Spleen (tissue), 7 donors: ENCODE data around the genes ALG11 and HNRNPA1L2.

DNA sequence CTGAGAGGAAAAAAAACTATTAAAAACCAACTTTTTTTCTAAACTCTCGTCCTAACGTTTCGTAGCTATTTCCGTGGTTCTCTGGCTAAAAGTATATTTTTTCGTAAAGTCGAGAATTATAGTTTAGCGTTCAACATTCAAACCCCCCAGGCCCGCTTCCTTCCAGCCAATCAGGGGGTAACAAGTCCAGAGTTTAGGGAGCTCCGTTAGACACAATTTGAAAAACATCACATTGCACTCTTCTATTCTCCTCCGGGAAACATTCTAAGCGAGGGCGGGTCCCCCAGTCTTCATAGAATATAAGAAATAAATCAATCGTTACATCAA is 64.8 kb downstream of the KCNRG start:
- PRO-cap, 4 experiments: no peak in any of the 4 experiments
- RAMPAGE, long total RNA, 4 experiments: no peak in any of the 4 experiments

DNA sequence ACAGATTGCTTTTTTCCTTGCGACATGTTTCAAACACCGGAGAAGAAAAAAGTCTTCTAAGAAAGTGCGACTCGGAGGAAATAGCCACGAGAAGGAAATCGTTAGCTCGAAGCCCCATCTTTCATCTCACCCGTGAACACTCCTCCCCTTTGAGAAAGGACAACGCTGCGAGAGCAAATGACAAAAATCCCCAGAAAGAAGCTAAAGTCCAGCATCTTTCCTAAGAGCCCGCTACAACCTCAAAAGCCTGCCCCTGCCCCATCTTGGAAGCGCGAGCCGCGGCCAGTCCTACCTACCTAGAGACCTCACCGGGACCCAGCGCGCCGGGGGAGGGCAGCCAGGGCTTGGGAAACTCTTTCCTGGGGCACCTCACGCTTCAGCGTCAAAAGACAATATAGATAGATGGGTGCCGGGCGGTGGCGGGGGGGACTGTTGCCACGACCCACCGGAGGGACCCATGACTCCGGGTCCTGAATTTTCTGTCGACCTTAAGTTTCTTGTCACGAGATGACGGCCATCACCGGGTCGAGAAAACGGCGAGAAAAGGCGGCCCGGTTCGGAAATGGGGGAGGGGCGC is 65.7 kb downstream of the KCNRG start:
- PRO-cap, 4 experiments: peak in 2 of 4 experiments; most common minus-strand start position 54 of the sequence (in 1)
- RAMPAGE, long total RNA, 4 experiments: no peak in any of the 4 experiments

- PRO-cap, 4 experiments: peak in 4 of 4 experiments; most common plus-strand start chr13:50125483 (in 1); most common minus-strand start chr13:50125544 (in 3)
- RAMPAGE, long total RNA, 4 experiments: no peak in any of the 4 experiments
Observed at GRCh38 chr13:50125443-50125607, 110.1 kb downstream of the KCNRG start.

GRCh38 chr13:50715252-50716006 is 128.1 kb downstream of the DLEU7 start:
- PRO-cap, 4 experiments: peak in 4 of 4 experiments; most common plus-strand start chr13:50715597 (in 2); most common minus-strand start chr13:50715566 (in 4)
- RAMPAGE, long total RNA, 4 experiments: start-site peak on the plus strand in 3 of 4 experiments, at chr13:50715613-50715747 at its widest, 174 to 475 reads per replicate; start-site peak on the minus strand in 2 of 4 experiments, at chr13:50715452-50715544 at its widest, 5 to 9 reads per replicate

DNA sequence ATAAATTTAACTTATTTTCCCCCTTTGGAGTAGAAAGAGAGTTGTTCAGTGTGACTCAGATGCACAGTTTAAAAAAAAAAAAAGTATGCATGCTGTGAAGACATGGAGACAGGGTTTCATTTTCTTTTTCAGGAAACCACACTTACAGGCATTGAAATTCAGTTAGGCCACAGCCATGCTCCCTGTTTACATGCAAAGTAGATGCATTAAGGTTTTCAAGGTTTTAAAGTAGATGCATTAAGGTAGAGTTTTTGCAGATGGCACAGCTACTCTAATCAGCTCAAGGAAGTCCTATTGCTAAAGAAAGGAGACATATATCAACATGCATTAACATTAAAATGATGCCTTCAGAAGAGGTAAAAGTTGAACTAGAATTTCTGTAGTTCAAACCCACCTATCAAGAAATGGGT is 16.0 kb upstream of the RNASEH2B start:
- PRO-cap, 4 experiments: peak in 4 of 4 experiments; most common plus-strand start position 237 of the sequence (in 1); most common minus-strand start position 70 of the sequence (in 4)
- RAMPAGE, long total RNA, 4 experiments: no peak in any of the 4 experiments

GRCh38 chr13:50916734-50917291 is 7.2 kb downstream of the RNASEH2B start:
- PRO-cap, 4 experiments: peak in 4 of 4 experiments; most common plus-strand start chr13:50917211 (in 2); most common minus-strand start chr13:50916934 (in 4)
- RAMPAGE, long total RNA, 4 experiments: no peak in any of the 4 experiments

DNA sequence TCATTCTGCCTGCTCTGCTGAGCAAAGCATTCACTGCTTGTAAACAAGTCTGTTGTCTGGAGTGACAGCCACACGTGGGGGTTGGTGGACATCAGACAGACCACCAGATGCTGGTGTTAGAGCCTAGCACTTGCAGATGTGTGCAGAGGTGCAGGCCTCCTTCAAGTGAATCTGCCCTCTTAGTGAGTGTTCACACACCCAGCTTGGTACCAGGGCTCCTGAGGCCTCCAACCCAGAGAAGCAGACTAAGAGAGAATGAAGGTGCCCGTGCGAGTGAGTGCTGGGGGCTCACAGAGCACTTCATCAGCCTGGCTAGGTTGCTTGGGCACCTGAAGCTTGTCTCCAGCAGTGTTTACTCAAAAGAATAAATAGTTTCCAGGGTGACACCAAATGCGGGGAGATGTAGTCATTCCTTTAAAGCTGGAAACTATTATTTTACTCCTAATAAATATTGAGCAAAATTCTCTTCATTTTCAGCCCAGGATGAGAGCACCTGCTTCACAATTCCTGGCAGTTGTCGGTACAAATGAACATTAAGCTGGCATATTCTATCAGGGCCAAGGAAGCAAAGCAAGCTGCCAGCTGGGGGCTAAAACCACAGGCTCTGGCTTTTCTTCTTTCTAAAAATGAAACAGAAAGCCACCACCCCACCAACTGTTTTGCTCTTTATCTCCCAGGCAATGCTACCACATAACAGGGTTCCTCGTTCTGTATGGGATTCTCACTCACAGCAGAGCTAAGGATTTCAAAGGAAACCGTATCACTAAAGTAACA is 82.4 kb downstream of the RNASEH2B start:
- PRO-cap, 4 experiments: no peak in any of the 4 experiments
- RAMPAGE, long total RNA, 4 experiments: no peak in any of the 4 experiments

DNA sequence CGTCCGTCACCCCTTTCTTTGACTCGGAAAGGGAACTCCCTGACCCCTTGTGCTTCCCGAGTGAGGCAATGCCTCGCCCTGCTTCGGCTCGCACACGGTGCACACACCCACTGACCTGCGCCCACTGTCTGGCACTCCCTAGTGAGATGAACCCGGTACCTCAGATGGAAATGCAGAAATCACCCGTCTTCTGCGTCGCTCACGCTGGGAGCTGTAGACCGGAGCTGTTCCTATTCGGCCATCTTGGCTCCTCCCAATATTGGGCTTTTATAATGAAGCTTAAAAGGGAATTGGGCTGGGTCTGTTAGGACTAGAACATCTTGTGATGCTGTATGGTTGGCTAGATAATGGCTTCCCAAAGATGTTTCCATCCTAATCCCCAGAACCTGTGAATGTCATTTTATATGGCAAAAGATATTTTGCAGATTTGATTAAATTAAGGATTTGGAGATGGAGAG is 30.5 kb downstream of the C13orf42 start:
- PRO-cap, 4 experiments: no peak in any of the 4 experiments
- RAMPAGE, long total RNA, 4 experiments: no peak in any of the 4 experiments

DNA sequence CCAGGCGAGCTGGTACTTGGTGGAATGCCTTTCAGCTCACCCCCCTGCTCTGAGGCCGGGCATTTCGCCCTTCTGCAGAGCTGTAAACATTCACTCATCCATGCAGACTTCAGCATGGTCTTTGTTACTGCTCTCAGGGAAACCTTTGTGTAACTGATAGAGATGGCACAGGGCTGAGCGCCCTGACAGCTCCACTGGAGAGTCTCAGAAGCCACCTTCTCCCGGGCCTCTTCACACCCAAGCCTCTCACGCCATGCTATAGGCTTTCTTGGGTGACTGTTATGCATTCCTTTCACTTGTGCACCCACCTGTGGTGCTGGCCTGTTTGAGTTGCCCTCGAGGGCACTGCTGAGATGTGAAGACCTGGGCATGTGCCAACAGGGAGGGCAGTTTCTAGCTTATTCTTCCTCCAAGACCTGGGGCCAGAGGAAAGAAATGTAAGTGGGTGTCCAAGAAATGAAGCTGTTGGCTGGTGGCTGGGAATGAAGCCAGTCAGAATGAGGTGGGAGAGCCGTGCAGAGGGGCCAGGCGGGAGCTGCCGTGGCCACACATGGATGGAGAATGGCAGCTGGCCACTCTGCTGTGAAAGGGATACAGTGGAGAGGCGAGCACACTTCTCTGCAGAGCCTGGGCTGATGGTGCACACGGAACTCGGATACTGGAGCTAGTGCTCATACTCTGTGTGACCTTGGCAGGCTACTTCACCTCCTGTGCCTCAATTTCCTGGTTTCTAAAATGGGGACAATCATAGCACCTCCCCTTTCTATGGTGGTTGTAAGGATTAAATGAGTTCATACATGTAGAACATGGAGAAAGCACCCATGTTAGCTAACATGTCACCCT is 24.7 kb downstream of the FAM124A start:
- PRO-cap, 4 experiments: no peak in any of the 4 experiments
- RAMPAGE, long total RNA, 4 experiments: no peak in any of the 4 experiments

DNA sequence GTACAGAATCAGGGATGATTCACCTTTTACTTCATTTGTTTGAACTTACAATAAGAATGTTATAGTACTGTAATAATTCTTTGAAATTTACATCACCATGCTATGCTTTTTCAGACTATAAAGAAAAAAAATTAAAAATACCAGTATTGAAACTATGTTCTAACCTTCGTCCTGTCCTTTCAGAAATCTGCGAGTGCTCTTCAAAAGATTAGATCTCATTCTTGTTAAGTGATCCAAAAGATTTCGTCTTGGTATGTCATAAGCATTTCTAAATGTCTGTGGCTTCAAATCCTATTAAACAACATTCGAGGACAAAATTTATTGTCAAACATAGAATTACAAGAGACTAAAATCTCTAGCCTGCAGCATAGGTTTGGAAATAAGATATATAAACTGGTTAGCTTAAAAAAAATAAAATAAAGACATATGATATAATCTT is 36.4 kb downstream of the SERPINE3 start:
- PRO-cap, 4 experiments: no peak in any of the 4 experiments
- RAMPAGE, long total RNA, 4 experiments: no peak in any of the 4 experiments

DNA sequence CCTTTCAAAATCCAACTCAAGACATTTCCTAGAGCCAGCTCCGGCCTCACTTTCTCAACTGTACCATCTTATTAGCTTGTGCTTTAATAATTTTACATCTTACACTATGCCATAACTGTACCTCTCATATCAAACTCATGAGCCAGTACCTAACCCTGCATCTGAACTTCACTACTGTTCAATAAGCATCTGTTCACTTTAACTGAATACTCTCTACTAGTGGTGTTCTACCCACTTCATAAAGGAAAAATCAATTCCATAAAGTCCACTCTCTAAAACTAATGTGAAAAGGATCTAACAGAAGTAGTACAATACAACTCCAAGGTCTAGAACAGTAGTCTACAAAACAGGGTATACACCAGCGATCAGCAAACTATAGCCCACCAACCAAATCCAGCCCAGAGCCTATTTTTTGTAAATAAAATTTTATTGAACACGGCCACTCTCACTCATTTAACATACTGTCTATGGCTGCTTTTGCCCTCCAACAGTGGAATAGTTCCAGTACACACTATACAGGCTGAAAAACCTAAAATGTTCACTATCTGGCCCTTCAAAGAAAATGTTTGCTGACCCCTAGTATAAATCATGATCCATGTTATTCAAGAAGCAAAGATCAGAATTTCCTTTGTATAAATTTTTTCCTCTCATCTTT is 33.2 kb downstream of the INTS6 start:
- PRO-cap, 4 experiments: no peak in any of the 4 experiments
- RAMPAGE, long total RNA, 4 experiments: no peak in any of the 4 experiments

DNA sequence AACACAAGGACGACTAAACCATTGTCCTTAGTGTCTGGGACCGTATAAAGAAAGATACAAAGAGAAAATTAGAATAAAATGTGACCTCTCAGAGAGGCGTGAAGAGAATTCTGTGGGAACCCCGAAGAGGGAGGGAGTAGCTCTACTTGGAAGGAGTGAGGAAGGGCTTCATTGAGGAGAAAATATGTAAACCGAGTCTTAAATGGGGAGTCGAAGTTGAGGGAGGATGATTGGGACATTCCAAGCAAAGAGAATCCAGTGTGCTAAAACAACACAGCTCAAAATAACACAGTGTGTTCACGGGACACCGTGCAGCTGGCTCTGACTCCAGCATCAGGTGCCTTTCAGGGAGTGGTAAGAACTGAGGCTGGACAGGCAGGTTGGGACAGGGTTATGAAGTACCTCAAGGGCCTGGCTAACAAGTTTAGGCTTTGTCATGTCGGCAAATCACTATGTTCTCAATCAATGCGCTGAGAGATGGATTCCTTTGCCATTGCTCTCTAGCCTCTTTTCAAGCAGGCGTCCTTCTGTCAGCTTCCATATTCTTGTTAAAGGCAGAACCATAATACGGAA is 27.6 kb upstream of the WDFY2 start:
- PRO-cap, 4 experiments: no peak in any of the 4 experiments
- RAMPAGE, long total RNA, 4 experiments: no peak in any of the 4 experiments

DNA sequence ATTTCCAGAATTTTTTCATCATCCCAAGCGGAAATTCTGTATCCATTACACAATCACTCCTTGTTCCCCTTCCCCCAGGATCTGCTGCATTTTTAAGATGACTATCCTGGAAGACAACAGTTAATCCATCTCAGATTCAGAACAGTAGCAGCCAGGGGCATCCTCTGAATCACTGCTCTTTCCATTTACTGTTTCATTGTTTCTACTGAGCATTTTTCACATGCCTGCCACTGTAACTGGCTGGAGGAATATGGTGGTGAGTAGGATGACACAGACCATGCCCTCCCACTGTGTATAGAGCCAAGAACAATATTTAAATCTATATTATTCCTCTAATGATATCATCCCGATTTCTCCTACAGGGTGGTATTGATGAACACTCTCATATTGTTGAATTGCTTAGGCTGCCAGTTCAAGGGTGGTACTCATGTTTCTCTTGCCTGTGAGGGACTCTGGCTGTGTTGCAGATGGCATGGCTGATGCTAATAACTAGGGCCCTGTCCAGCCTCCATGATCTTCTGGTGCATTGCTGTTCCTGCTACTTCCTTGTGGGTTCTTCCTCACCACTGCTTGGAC is 59.0 kb downstream of the WDFY2 start:
- PRO-cap, 4 experiments: no peak in any of the 4 experiments
- RAMPAGE, long total RNA, 4 experiments: no peak in any of the 4 experiments

- PRO-cap, 4 experiments: peak in 3 of 4 experiments; most common plus-strand start chr13:51821790 (in 2); most common minus-strand start chr13:51821796 (in 3)
- RAMPAGE, long total RNA, 4 experiments: no peak in any of the 4 experiments
Observed at GRCh38 chr13:51821504-51822167, 17.7 kb upstream of the DHRS12 start.

DNA sequence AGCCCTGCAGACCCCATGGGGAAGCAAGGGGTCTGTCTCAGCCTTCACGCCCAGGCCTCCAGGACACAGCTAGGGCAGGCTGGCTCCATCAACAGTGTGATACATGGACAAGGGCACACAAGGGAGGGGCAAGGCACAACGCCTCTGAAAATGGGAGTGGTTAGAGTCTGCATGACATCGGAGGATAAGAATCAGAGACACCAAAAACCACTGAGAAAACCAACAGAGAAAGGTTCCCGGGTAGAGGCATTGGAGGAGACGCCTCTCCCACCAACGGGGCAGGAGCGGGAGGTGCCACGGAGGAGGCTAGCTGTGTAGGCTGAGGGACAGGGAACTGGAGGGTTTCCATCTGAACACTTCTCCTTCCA is 55.0 kb downstream of the ATP7B start:
- PRO-cap, 4 experiments: no peak in any of the 4 experiments
- RAMPAGE, long total RNA, 4 experiments: no peak in any of the 4 experiments

- PRO-cap, 4 experiments: peak in 4 of 4 experiments; most common plus-strand start chr13:52012398 (in 4)
- RAMPAGE, long total RNA, 4 experiments: start-site peak on the plus strand in 2 of 4 experiments, at chr13:52012388-52012421 at its widest, 34 to 189 reads per replicate
Observed at GRCh38 chr13:52012284-52012780, at the start of gene ALG11. TSS of gene ALG11 (plus strand) at chr13:52012398.

DNA sequence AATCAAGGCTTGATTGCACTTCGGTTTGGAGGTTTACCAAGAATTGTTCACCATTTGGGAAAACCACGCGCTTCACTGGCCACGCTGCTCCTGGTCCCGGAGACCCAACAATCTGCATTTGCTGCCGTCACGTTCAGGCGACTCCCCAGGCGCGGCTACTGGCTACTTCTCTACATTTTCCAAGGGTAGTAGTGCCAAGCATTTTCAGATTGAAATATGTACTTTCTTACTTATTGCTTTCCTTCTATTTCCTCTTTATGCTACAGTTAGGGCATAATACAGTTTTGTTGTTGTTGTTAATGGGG is 694 bp downstream of the NEK5 start:
- PRO-cap, 4 experiments: no peak in any of the 4 experiments
- RAMPAGE, long total RNA, 4 experiments: no peak in any of the 4 experiments

GRCh38 chr13:52407426-52407724 is 1.4 kb upstream of the THSD1 start:
- PRO-cap, 4 experiments: no peak in any of the 4 experiments
- RAMPAGE, long total RNA, 4 experiments: no peak in any of the 4 experiments

DNA sequence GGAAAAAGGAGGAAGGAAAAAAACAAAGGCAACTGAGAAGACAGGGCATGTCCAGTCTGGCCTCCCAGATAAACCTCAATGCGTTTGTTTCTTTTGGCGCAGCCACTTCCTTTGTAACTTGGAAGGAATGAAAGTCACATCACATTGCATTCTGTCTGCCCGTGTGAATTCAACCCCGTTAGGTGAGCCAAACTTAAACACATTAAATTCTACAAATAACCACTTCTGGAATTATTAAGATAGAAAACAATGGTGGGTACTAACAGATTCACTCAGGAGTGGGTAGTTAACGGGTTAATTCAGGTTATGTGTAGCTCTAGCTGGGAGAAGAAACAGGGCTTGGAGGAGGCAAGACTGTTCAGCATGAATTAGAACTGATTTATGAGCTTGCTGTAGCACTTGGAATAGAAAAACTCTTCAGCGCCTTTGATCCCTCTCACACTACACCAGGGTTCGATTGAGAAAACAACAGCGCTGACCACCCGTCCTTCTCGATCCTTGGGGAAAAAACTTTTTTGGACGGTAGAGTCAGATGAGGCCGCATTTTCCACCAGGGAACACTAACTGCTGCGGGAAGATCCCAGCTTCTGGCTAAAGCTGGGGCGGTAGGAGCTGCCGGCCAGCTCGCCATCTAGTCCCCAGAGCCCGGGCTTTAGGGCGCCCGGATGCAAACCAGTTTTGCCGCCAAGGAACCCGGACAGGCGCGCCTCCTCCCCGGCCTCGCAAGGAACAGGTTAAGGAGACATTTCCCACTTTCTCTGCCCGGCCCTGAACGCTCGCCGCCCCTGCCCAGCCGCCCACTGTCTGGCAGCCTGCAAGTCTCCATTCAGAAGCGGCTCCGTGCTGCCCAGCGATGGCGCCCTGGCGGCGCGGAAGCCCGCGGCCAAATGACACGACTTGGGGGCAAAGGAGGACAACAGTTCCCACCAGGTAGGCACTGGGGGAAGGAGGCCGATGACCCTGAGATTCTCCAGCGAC is 42.7 kb upstream of the HNRNPA1L2 start:
- PRO-cap, 4 experiments: peak in 1 of 4 experiments; most common plus-strand start position 114 of the sequence (in 1)
- RAMPAGE, long total RNA, 4 experiments: start-site peak on the plus strand in 2 of 4 experiments, centred at positions 795 to 820 of the sequence, 19 to 33 reads per replicate

DNA sequence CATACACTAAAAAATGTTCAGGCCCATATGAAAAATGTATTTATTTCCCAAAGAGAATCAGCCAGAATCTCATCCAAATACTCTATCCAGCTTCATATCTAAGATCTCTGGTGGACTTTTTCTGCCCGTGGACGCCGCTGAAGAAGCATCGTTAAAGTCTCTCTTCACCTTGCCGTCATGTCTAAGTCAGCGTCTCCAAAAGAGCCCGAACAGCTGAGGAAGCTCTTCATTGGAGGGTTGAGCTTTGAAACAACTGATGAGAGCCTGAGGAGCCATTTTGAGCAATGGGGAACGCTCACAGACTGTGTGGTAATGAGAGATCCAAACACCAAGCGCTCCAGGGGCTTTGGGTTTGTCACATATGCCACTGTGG is at the start of gene HNRNPA1L2:
HNRNPA1L2 (plus strand) TSS at position 116 of the 373 bp plus-strand sequence.
- PRO-cap, 4 experiments: peak in 4 of 4 experiments; most common plus-strand start position 118 of the sequence (in 4)
- RAMPAGE, long total RNA, 4 experiments: no peak in any of the 4 experiments